Bronchus fibroblast of lung (primary cell): ENCODE results near the genes H1-0, MICALL1, KCNJ4, DMC1 and GTPBP1.

DNA sequence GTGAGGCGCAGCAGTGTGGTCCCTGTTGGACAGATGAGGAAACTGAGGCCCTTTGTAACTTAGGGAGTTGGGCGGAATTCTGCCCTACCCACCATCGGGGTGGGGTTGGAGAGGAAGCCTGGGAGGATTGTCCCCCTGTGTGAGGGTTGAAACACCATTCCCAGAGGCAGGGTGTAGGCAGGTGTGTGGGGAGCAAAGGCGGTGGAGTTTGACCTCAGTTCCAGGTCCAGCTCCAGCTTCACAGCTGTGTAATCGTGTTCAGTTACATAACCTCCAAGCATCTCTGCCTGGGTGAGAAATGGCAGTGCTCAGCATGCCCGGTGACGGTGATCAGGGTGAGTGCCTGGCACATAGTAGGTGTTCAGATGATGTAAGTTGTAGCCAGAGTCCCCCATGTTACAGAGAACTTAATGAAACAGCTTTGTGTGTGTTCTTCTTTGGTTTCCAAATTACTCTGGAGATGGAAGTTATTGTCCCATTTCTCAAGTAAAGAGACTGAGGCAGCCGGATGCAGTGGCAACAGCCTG is 1.1 kb downstream of the PDXP start:
- RAMPAGE, long total RNA, result no peak

DNA sequence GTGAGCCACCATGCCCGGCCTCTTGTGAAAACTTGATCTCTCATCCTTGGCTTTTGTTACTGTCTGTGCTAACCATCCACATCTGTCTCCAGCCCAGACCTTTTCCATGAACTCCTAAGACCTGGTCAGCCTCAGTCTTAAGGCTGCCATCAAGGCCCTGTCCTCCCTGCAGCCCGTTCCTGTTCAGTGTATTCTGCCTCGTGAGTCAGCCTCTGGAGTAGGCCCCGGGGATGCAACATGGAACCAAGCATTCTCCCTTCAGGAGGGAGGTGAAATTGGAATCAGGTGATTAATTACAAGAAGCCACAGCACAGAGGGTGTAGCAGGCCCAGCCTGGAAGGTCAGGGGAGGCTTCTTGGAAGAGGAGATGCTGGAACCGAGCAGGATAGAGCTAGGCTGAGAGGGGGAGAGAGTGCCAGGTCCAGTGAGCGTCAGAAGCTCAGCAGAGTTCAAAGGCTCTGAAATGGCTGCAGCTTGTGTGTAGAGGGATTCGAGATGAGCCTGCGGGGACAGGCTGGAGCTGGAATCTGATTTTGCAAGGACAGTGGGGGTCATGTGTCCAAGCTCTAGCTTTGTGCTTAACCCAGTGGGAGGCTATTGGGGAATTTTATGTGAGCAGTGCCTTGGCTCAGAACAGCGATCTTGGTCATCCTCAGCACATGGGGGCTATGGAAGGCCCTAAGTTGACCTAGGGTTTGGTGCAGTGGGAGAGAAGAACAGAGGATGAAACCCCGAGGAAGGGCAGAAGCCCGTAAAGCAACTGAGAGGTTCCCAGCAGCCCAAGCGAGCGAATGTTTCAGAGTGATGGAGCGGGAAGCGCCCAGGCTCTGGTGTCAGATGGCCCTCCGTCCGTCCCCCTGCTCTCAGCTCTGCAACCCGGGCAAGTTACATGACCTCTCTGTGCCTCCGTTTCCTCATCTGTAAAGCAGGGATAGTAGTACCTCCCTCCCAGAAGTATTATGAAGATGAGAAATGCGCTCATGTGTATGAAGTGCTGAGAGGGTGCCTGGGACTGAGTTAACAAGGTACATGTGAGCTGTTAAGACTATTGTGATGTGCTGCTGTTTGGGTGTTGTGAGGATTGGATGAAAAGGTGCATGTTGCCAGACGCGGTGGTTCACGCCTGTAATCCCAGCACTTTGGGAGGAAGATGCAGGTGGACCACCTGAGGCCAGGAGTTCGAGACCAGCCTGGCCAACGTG is 25.3 kb upstream of the H1-0 start:
- RAMPAGE, long total RNA, result no peak

DNA sequence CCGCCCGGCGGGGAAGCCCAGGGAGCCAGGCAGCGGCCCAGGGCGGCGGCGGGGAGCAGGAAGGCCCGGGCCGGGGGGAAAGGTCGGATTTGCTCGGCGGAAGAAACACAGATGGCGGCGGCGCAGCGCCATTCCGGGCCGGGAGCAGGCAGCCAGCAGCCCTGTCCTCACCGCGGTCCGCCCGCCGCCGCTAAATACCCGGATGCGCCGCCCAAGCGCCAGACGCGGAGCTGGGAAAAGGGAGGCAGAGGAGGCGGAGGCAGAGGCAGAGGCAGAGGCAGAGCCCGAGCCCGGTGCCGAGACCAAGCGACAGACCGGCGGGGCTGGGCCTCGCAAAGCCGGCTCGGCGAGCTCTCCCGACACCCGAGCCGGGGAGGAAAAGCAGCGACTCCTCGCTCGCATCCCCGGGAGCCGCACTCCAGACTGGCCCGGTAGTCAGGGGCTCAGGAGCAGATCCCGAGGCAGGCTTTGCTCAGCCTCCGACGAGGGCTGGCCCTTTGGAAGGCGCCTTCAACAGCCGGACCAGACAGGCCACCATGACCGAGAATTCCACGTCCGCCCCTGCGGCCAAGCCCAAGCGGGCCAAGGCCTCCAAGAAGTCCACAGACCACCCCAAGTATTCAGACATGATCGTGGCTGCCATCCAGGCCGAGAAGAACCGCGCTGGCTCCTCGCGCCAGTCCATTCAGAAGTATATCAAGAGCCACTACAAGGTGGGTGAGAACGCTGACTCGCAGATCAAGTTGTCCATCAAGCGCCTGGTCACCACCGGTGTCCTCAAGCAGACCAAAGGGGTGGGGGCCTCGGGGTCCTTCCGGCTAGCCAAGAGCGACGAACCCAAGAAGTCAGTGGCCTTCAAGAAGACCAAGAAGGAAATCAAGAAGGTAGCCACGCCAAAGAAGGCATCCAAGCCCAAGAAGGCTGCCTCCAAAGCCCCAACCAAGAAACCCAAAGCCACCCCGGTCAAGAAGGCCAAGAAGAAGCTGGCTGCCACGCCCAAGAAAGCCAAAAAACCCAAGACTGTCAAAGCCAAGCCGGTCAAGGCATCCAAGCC is at the start of gene H1-0:
TSS of gene H1-0 (plus strand) at position 221 of the 1,054 bp plus-strand sequence.
- RAMPAGE, long total RNA, result start-site peak on the plus strand centred at position 235 of the sequence, 31 bp wide, 1,696 and 86 reads in 2 replicates

DNA sequence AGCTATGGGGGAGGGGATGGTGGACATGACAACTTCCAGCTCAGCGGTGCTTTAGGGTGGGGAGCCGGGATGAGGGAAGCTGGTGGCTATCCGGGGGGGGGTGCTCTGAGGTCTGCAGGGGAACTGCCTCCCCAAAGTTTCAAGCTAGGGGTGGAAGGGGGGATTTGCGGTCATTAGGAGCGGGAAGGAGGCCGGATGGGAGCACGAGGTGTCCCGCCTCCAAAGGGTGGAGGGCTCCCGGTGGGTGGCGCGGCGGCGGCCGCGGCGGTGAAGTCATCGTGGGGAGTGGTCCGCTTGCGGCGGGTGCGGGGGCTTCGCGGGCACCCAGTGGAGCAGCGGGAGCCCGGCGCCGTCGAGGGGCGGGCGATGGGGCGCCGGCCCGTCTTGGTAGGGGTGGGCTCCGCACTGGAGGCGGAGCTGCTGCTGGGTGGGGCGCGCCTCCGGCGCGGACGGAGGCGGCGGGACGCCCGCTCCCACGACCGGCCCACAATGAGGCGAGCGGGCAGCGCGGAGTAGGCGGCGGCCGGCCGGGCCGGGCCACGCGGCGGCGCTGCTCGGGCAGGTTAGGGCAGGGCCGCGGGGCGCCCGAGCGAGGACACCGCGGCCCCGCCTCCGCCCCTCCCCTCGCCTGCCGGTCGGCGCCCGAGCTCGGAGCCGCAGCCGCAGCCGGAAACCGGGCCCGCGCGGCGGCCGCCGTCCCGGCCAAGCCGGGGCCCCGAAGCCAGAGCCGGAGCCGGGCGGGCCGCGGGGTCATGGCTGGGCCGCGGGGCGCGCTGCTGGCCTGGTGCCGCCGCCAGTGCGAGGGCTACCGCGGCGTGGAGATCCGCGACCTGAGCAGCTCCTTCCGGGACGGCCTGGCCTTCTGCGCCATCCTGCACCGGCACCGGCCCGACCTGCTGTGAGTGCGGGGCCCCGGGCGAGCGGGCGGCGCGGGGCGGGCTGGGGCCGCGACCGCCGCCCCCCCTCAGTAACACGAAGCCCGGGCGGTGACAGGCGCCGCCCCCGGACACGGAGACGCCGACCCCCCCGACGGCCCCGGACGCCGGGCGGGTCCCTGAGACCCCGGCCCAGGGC is at the start of gene MICALL1:
TSS of gene MICALL1 (plus strand) at position 627 of the 1,074 bp plus-strand sequence.
- RAMPAGE, long total RNA, result no peak

DNA sequence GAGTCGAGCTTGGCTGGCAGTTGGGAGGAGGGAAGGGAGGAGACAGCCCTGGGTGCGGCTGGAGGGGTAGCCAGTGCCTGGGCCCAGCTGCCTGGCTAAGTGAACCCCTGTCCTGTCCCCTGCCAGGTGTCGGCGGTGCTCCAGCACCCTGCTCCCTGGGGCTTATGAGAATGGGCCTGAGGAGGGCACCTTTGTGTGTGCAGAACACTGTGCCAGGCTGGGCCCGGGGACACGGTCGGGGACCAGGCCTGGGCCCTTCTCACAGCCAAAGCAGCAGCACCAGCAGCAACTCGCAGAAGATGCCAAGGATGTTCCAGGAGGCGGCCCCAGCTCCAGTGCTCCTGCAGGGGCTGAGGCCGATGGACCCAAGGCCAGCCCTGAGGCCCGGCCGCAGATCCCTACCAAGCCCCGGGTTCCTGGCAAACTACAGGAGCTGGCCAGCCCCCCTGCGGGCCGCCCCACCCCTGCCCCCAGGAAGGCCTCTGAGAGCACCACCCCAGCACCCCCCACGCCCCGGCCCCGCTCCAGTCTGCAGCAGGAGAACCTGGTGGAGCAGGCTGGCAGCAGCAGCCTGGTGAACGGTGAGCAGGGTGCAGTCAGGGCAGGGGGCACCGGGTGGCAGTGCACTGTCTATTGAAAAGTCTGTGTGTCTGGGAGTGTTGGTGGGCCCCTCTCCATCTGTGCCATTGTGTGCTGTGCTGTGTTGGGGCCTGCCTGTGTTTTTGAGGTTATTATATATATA is 15.9 kb downstream of the MICALL1 start:
- RAMPAGE, long total RNA, result no peak

DNA sequence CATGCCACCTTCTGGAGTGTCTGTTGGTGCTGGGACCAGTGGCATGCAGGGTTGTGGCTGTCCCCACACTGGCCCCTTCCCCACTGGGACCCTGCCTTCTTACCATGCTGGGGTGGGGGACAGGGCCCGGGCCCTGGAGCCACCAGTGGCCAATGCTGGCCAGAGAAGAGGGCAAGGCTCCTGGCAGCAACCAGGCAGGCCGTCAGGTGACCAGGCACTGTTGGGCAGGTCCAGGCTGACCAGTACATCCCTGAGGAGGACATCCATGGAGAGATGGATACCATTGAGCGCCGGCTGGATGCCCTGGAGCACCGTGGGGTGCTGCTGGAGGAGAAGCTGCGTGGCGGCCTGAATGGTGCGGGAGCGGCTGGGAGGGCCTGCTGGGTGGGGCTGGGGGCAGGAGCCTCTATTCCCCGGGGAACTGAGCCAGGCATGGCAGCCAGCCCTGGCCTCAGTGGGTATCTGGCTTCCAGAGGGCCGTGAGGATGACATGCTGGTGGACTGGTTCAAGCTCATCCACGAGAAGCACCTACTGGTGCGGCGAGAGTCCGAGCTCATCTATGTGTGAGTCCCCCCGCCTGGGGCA is 21.0 kb downstream of the C22orf23 start:
- RAMPAGE, long total RNA, result no peak

DNA sequence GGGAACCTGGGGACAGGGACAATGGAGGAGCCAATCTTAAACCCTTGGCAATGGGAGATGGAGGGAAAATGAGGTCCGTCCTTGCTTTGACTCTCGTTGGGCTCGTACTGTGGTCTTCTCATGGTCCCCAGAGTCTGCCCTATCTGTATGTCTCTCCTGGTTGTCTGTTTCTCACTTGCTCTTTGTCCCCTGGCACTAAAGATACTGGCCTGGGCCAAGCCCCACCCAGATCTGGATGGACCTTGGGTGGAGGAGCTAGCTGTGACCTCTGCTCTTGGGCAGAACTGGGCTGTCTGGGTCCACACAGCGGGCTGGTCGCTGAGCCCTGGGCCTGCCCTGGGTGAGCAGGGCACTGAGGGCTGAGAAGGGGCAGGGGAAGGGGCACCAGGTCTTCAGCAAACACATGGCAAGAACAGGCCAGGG is 2.8 kb downstream of the SOX10 start:
- RAMPAGE, long total RNA, result no peak

DNA sequence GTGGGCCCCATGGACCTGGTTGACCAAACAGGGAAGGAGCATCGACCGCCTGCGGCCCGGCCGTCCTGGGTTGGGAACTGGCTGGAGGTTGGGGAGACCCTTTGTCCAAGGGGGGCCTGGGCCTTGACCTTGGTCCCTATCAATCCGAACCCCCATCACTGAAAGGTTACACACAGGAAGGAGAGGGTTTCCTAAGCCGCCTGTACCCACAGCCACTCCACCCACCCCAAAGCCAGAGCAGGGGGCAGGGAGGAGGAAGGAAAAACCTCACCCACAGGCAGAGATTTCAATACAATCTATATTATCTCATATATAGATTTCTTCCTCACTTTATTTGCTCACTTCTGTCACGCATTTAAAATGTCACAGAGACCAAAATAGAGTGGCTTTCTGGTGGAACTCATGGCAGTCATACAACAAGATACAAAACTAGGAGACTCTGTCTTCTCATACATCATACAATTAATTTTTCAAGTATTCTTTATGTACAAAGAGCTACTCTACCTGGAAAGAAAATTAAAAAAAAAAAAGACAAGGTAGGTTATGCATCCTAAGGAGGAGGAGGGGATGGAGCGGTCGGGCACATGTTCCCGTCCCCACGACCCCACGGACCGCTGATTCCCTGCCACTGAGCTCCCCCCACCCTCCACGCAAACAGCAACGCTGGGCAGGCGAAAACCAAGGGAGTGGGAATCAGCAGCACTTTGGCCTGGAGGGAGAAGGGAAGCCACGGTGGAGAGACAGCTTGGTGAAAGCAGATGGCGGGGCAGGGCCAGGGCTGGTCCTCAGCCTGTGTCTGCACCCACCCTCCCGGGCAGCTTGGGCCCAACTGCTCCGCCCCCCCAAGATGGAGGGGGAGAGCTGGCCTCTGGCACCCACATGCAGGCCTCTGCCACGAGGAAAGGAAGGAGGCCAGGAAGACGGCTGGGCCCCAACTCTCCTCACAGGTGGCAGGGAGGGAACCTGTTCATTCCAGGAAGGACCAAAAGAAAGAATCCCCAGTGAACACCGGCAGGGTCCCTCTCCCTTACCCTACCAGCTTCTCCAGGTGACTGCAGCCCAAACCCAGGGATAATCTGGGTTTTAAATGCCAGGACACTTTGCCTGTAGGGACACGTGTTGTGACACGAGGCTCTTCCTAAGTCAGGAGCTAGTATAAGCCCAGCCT is 17.6 kb downstream of the MAFF start:
- RAMPAGE, long total RNA, result no peak

DNA sequence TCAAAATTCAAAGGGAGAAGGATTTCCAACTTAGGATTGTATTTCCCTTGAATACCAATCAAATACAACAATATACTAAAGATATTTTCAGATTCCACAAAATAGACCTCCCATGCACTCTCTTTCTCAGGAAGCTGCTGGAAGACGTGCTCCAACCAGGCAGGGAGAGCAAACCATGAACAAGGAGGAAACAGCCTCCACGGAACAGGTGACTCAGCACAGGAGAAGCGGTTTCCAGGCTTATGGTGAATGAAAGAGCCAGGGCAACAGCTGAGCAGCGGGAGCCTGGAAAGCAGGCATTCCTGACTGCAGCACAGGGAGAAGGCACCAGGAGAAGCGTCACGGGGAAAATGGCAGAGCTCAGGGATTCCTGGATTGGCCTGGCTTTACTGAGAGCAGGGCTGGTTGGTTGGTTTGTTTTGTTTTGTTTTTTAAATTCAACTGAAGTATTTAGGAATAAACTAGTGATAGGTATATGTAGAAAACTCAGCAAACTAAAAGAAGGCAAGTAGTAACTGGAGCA is 31.9 kb downstream of the TMEM184B start:
- RAMPAGE, long total RNA, result no peak

GRCh38 chr22:38398115-38399152 is 56.6 kb downstream of the KCNJ4 start:
- RAMPAGE, long total RNA, result no peak

- RAMPAGE, long total RNA, result no peak
These were observed at the start of gene KCNJ4 for GRCh38 chr22:38454332-38455216. KCNJ4 (minus strand) TSS chr22:38455199.

GRCh38 chr22:38482595-38483180 is 14.8 kb downstream of the KDELR3 start:
- RAMPAGE, long total RNA, result no peak

DNA sequence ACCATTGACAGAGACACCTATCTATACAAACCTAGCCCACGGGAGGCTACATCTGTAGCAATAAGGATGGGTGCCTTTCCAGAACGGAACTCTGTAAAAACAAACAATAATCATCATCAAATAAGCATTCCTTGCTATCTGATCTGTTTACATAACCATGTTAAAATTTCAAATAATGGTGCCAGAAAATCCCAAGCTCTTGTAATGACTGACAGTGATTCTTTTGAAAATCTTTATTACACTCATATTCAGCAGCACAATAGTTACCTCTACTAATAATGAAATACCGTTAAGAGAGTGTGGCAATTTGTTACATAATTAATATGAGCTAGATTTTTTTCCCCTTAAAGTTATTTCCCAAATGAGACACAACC is 14.1 kb downstream of the DDX17 start:
- RAMPAGE, long total RNA, result no peak

DNA sequence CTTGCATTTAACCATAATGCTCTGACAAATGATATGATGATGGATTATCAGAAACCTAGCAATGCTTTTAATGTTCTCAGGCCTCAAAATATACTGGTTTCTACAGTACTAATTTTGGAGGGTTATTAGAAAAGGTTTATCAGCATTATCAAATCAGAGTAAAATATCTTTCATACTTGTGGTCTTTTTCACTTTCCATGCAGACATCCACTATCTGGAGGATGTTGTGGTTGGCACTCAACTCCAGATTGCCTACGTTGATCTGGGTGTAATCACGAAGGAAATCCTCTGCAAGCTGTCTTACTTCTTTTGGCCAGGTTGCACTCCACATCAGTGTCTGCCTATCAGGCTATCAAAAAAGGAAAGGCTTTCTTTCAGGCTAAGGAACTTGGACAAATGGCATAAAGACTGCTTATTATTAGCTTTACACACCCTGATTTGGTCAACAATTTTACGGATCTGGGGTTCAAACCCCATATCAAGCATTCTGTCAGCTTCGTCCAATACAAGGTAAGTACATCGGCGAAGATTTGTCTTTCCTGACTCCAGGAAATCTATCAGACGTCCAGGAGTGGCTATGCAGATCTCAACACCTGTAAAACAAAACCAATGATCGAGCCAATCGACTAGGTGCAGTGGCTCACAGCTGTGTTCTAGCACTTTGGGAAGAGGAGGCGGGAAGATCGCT is 11.5 kb downstream of the DDX17 start:
- RAMPAGE, long total RNA, result no peak

DNA sequence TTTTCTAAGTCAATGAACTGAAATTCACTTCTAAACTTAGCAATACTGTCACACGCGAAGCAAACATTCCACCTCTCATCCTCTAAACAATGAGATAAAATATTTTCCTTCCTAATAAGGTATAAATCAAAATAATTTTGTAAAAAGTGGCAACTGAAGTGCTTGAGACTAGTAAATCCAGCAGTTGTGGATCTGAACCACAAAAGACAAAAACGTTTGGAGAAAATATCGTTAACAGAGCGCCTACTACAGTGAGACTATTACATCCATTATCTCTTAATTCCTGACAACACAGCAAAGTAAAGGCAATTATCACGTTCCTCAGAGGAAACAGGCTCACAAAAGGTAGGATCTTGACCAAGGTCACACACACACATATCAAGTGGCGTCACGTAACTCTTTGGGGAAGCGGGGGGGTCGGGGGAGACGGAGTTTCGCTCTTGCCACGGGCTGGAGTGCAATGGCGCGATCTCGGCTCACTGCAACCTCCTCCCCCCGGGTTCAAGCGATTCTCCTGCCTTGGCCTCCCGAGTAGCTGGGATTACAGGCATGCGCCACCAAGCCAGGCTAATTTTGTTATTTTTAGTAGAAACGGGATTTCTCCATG is 1.5 kb downstream of the DDX17 start:
- RAMPAGE, long total RNA, result no peak

DNA sequence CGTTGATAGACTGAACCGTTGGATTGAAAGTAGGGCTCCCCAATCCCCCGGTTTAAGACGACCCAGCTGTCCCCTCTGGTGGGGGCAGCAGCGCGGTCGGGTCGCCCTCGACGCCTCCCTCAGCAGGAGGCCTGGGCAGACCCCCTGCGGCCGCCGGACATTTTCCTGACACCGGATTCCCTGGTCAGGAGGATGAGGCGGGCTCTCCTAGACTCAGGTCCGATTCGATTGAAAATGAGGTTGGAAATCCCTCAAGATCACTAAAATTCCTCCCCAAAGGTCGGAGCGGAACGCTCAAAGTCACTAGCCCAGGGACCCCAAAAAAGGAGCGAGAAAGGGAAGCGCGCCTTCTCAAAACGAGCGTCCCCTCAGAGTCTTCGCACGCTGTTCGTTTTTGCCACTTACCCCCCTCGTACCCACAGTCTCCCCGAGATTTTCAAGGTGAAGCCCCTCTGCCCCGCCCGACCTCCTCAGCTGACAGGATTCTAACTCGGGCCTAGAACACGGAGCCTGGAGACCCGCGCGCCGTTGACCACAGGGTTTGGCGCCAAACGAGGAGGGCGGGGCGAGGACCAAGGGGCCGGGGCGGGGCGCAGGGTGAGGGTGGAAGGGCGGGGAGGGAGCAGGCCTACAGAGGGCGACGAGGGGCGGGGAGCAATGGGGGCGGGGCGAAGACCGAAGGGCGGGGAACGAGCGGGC is at the start of gene DMC1:
TSS of gene DMC1 (minus strand) at position 546 of the 699 bp plus-strand sequence.
- RAMPAGE, long total RNA, result start-site peak on the minus strand centred at position 543 of the sequence, 49 bp wide, 56 and 36 reads in 2 replicates

- RAMPAGE, long total RNA, result no peak
These were observed 513 bp downstream of the FAM227A start for GRCh38 chr22:38655563-38656195.

DNA sequence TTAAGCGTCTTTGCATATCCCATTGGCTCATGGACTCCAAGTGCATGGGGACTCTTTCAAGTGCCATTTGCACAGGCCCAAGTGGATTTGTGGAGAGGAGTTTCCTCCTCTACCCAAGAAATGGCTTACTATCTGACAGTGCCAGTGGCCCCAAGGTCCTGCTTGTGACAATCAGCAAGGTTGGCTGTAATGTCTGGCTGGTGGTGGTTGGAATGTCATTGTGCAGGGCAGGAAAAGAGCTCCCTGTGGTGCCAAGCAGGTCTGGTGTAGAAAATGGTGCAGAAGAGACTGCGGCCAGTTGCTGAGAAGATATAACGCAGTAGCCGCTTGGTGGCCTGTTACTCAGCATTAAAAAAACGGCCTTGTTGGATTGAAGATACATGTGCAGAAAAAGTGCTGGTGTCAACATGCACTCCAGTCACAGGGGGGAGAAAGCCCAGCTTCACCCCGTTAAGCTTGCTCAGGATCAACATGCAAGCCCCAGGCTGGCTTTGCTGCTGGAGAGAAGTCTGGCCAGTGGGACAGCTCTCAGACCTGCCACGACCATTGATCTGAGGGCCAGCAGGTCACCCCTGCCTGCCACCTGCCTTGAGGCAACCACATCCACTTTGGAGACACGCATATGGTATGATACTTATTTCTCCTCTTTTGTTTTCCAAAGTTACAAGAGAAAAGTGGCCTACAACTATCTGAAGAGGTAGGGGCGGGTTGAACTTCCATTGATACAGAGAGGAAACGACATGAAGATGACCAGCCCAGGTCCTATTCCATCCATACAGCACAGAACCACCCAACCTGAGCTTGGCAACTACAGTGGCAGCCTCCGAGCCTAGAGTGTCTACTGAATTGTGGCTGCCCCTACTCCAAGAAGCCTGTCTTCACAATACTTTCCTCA is 4.4 kb downstream of the TOMM22 start:
- RAMPAGE, long total RNA, result no peak

GRCh38 chr22:38705579-38706283 is at the start of gene GTPBP1:
GTPBP1 (plus strand) TSS chr22:38705944.
- RAMPAGE, long total RNA, result no peak

GRCh38 chr22:38749666-38750205 is 6.1 kb downstream of the SUN2 start:
- RAMPAGE, long total RNA, result no peak